ENCODE results near the genes SPTAN1, PKN3 and ZER1.

- RRBS = no CpG with 5 or more reads among the region's 24 CpGs
Observed at GRCh38 chr9:128503146-128504123, 1.1 kb upstream of the GLE1 start.

GRCh38 chr9:128552484-128553511 is at the start of gene SPTAN1:
Gene SPTAN1 (plus strand): TSS chr9:128552587.
- RRBS = 2% methylated on average over 39 of the region's 102 CpGs

- RRBS = no CpG with 5 or more reads among the region's 5 CpGs
Observed at GRCh38 chr9:128553750-128554049, 1.3 kb downstream of the SPTAN1 start.

- RRBS = no CpG with 5 or more reads among the region's 2 CpGs
Observed at GRCh38 chr9:128575085-128575726, 22.8 kb downstream of the SPTAN1 start.

GRCh38 chr9:128580847-128581191 is 28.4 kb downstream of the SPTAN1 start:
- RRBS = no CpG with 5 or more reads among the region's 9 CpGs

- RRBS = no CpG with 5 or more reads among the region's 11 CpGs
Observed at GRCh38 chr9:128629865-128630685, 26.6 kb downstream of the DYNC2I2 start.

- RRBS = no CpG with 5 or more reads among the region's 3 CpGs
Observed at GRCh38 chr9:128644123-128644488, 12.5 kb downstream of the DYNC2I2 start.

GRCh38 chr9:128685897-128686771 is 2.9 kb upstream of the SET start:
- RRBS = no CpG with 5 or more reads among the region's 11 CpGs

- RRBS = no CpG with 5 or more reads among the region's 10 CpGs
Observed at GRCh38 chr9:128693286-128694041, 4.4 kb downstream of the SET start.

DNA sequence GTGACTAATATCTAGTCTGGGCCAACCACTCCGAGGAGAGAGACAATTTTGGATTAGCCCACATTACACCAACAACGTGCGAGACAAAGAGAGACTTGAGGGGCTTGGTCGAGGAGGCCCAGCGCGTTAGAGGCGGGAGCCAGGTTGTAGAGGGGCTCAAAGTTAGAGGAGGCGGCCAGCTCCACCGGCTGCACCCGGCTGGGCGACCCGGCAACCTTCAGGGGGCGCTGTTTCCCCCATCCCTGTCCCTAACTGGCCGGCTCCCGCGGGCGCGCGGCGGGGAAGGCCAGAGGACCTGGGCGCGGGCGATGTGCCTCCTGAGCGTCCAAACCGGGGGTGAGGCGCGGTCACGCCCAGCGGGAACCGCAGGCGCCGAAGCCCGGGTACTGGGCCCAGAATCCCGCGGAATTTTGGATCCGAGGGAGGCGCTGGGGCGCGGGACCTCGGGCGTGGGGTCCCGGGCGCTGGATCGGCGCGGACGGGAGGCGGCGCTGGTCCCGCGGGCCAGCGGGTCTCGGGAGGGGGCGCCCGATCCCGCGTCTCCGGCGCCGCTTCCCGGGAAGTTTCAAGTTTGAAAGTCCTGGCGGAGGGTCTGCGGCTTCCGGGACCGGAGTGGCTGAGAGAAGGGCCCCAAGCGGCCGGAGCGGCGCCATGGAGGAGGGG is at the start of gene PKN3:
Gene PKN3, plus strand, starts transcription at position 239 of the 663 bp plus-strand sequence.
- RRBS = 1% methylated on average over 47 of the region's 69 CpGs

DNA sequence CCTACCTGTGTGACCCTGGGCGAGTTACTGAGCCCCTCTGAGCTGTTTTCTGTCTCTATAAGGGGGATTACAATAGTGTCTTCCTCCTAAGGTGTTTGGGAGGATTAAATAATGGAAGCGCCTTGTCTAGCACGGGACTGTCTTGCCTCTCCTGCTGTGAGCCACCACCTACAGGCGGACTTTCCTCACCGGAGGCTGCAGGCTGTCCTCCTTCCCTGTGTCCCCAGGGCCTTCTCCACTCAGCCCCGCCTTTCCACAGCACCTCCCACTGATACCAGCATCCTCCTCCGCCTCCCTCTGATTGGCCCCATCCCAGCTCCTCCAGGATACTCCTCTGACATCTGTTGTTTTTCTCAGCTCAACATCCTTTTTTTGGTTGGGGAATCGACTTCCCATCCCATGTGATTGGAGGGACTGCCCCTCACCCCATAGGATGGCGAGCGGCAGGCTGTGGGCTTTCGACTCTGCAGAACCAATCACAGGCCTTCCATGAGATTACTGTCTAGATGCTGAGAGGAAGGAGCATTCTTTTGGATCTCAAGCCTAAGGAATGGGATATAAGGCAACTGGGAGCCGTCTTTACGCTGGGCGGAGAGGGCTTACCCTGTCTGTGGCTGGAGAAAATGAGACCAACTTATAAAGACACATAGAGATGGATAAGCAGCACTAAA is 915 bp upstream of the ZDHHC12 start:
- RRBS = no CpG with 5 or more reads among the region's 14 CpGs

- RRBS = 4% methylated on average over 15 of the region's 36 CpGs
Observed at GRCh38 chr9:128771042-128771782, 515 bp downstream of the ZER1 start.

DNA sequence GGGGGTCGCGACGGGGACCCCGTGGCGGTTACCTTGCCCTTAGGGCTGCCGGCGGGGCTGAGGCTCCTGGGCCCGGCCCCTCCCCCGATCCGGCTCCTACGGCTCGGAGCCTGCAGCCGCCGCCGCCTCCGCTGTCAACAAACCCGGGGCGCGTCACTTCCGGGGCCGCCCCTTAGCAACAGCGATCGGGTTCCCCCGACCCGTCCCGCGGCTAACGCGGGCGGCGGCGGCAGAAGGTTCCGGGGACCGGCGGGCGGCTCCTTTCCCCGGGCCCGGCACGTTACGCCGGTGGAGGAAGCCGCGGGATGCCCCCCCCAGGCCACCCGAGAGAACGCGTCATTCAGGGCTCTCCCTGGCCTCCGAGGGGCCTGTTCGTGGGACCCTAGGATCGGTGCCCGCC is at the start of gene ZER1:
Gene ZER1, minus strand, starts transcription at position 145 of the 400 bp plus-strand sequence.
- RRBS = 2% methylated on average over 26 of the region's 50 CpGs

- RRBS = no CpG with 5 or more reads among the region's 8 CpGs
Observed at GRCh38 chr9:128878281-128878913, 3.4 kb downstream of the KYAT1 start.

DNA sequence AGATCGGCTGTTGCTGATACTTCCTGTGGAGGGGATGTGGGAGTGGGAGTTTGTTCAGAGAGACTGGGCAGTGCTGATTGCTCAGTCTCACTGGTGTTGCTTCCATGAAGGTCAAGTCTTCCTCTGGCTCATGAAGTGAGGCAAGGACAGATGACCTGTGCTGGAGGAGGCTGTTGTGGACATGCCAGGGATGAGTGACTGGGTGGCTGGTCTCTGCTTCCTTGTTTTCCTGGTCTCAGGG is 1.4 kb downstream of the LRRC8A start:
- RRBS = no CpG with 5 or more reads among the region's 1 CpG

- RRBS = no CpG with 5 or more reads among the region's 14 CpGs
Observed at GRCh38 chr9:128899322-128900331, 17.7 kb downstream of the LRRC8A start.

DNA sequence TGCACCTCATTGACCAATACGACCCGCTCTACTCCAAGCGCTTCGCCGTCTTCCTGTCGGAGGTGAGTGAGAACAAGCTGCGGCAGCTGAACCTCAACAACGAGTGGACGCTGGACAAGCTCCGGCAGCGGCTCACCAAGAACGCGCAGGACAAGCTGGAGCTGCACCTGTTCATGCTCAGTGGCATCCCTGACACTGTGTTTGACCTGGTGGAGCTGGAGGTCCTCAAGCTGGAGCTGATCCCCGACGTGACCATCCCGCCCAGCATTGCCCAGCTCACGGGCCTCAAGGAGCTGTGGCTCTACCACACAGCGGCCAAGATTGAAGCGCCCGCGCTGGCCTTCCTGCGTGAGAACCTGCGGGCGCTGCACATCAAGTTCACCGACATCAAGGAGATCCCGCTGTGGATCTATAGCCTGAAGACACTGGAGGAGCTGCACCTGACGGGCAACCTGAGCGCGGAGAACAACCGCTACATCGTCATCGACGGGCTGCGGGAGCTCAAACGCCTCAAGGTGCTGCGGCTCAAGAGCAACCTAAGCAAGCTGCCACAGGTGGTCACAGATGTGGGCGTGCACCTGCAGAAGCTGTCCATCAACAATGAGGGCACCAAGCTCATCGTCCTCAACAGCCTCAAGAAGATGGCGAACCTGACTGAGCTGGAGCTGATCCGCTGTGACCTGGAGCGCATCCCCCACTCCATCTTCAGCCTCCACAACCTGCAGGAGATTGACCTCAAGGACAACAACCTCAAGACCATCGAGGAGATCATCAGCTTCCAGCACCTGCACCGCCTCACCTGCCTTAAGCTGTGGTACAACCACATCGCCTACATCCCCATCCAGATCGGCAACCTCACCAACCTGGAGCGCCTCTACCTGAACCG is 12.2 kb upstream of the PHYHD1 start:
- RRBS = no CpG with 5 or more reads among the region's 47 CpGs

GRCh38 chr9:128912310-128913092 is 8.3 kb upstream of the PHYHD1 start:
- RRBS = no CpG with 5 or more reads among the region's 13 CpGs

- RRBS = 98% methylated on average over 5 of the region's 27 CpGs
Observed at GRCh38 chr9:128916714-128917675, 3.8 kb upstream of the PHYHD1 start.

DNA sequence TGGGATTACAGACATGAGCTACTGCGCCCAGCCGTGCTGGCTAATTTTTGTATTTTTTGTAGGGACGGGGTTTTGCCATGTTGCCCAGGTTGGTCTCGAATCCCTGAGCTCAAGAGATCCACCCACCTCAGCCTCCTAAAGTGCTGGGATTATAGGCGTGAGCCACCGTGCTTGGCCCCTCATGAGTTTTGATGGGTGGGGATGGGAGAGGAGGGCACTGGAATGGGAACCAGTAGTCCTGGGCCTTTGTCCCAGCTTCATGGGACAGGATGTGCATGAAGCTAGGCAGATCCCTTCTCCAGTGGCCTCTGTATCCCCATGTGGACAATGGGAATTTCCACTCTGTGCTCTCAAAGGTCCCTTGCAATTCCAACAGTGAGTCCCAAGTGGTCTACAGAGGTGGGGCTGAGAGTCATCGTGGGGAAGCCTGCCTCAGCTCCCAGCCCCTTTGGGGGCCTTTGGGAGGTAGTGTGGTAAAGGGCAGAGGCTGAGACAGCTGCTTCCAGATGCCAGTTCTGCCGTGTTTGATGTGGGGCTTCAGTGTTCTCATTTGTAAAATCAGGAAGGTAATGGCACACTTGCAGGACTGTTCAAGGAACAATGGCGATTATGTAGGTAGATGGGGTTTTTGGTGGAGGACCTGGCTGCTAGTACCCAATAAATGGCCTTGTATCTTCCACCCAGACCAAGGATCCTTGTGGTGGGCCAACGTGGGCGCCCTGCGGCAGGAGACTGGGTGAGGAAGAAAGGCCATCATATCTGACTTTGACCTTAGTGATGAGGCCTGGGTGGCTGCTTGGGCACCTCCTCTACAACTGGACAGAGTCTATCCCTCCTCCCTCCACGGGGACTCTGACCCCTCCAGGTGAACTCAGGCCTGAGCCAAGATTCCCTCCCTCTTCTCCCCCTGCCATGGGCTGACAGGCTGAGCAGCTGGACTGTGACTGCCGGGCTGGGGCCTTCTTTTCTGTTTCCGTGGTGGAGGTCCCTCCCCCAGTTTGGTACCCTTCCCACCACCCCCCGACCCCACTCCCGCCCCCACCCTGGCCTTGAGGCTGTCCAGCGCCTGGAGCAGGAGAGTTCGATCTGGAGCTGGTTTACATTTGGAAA is 1.7 kb upstream of the PHYHD1 start:
- RRBS = no CpG with 5 or more reads among the region's 19 CpGs

Measured in AG09309 (cell line).